Psoas muscle (tissue), 2 donors: Measurements from ENCODE around the genes POLR3E and HS3ST2.

DNA sequence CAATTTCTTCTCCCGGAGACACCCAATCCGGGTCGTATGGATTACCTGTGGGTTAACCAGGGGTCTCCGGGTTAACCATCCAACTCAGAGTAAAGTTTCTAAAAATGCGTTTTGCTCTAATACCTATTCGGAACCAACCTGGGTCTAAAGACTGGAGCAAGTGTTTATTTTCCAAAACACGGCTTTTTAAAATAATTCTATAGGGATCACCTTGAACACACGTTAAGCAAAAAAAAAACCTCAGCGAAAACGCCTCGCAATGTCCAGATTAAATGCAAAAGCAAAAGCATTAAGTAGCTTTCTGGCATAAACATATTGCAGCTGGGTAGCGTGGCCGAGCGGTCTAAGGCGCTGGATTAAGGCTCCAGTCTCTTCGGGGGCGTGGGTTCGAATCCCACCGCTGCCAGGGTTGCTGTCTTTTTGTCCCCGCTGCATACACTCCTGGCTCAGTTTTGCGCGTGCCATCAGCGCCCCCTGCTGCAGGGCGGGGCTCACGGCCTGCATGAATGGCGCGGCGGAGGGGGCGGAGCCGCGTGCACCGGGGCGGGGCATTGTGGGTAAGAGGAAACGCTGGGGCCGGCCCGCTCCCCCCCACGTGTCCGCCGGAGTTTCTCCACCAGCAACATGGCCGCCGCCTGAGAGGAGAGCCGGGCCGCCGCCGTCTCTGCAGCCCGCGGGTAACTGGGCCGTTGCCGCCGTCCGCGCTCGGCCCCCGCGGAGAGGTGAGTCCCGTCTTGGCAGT, at the start of gene POLR3E:
Gene POLR3E (plus strand): TSS at position 594 of the 742 bp plus-strand sequence.
- PRO-cap, 2 experiments = peak in 2 of 2 experiments; most common plus-strand start position 318 of the sequence (in 2); most common minus-strand start position 345 of the sequence (in 1)

GRCh38 chr16:22370032-22370678, 4.3 kb downstream of the CDR2 start:
- PRO-cap, 2 experiments = no peak in any of the 2 experiments

GRCh38 chr16:22425442-22425938, 51.1 kb upstream of the CDR2 start:
- PRO-cap, 2 experiments = no peak in any of the 2 experiments

GRCh38 chr16:22606435-22606977, 95.8 kb downstream of the NPIPB5 start:
- PRO-cap, 2 experiments = no peak in any of the 2 experiments

GRCh38 chr16:22813172-22814507, at the start of gene HS3ST2:
Gene HS3ST2, plus strand, starts transcription at chr16:22814162.
- PRO-cap, 2 experiments = peak in 2 of 2 experiments; most common plus-strand start chr16:22814165 (in 1)

- PRO-cap, 2 experiments = no peak in any of the 2 experiments
These were observed 91.0 kb downstream of the USP31 start for GRCh38 chr16:23058238-23058624.

- PRO-cap, 2 experiments = no peak in any of the 2 experiments
These were observed 43.8 kb downstream of the USP31 start for GRCh38 chr16:23105399-23105817.

DNA sequence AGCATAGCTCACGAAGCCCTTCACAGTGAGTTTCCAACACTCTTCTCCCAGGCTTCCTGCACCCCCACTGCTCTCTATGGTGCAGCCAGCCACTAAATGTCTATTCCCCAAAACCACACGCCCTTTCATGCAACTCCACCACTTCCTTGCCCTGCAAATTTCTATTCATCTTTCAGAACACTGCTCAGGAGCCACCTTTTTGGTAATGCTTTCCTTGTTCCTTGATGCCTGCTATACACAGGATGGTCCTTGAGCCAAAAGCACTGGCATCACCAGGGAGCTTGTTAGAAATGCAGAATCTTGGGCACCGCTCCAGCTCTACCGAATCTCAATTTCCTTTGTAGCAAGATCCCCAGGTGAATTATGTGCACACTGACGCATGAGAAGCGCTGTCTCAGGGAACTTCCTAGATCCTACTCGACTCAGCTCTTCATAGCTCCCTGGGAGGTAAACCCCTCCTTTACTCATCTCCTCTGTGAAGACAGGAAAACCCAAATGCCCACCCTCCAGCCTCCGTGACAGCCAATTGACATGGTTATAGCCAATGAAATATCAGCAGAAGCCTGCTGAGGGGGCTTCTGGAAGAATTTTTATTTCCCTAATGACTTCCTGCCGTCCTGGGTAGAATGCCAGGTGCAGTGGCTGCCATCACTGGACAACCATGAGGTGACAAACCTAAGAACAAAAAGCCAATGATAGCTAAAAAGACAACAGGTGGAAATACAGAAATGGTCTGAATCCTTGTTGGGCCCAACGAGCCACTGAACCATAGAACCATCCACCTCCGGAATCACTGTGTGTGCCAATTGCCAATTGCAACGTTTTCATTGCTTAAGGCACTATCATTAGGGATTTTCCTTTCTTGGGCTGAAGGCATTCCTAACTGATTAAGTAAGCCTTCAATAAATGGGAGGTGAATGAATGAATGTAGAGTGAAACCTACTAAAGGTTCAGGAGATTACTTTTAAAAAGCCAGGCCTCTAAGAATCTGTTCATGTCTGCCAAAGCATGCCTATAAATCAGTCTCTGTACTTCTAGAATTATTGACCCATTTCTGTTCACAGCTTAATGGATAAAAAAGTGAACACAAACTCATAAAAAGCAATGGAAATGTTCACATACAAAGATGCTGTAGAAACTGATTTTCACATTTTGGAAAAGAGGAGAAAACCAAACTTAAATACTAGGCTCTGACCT, 3.9 kb downstream of the USP31 start:
- PRO-cap, 2 experiments = no peak in any of the 2 experiments

GRCh38 chr16:23466205-23467133, 13.5 kb upstream of the COG7 start:
- PRO-cap, 2 experiments = no peak in any of the 2 experiments

DNA sequence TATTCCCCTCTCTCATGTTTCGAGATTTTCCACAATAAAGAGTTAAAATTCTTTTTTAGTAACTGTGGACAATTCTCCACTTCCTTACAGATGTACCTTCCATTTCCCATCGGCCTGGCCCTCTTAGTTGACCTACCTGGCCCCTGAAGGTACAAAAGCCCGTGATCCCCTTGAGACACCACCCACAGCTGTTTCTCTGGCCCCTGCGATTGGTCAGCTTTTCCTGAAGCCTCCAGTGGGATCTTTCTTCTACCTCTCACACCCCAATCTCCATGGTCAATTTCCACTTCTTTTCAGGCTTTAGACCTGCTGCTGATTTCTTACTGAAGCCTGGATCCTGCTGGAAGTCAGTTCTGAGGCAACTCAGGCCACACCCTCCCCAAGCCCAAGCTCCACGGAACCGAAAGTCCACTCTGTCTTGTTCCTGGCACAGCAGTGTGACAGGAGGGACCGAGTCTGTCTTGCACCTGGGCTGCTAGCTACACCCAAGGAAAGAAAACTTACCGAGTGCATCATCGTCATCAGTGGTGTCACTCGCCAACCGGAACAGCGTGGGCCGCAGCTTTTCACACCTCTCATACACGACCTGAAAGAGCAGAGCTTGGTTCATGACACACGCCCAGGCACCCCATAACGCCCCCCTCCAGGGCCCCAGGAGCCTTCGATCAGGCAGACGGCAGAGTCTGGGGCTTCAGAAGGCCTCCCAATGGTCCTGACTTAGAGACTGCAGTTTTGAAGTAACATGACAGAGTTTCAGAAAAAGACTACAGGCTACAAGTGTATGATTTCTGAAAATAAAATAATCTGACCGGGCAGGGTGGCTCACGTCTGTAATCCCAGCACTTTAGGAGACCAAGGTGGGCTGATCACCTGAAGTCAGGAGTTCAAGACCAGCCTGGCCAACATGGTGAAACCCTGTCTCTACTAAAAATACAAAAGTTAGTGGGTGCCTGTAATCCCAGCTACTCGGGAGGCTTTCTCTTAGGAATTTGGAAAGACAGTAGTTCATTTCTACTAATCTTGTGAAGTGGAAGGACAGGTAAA, 27.6 kb downstream of the GGA2 start:
- PRO-cap, 2 experiments = no peak in any of the 2 experiments

GRCh38 chr16:23518061-23519016, 8.0 kb upstream of the GGA2 start:
- PRO-cap, 2 experiments = no peak in any of the 2 experiments

DNA sequence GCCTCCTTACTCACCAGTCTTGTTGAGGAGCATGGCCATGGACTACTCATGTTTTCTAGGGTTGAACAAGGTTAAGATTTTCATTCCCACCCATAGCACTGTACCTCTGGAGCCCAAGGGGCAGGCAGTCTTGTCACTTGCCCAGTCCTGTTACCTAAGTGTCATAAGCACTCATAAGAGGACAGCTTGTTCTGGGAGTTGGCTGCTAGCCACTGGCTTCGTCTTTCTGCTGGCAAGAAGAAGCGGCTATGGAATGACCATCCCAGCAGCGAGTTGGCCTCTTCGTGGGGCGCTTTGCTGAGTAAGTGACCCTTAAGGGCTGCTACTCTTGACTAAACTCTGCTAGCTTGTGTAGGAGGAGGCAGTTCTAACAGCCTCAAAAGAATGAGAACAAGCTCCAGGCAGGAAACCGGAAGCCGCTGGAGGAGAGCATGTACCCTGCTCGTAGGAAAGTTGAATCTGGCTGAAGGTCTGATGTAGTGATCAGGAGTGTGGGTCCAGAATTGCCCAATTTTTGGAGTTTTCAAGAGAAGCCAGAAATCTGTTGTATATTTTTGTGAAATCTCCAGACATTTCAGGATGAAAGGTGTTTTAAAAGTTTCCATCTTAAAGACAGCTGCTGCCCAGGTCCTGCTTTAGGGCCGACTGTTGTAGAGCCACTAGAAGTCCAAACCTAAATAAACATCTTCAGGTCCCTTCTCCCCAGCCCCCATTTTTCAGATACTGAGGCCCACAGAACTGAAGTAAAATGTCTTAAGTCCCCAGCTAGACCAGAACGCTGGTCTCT, 7.6 kb downstream of the UBFD1 start:
- PRO-cap, 2 experiments = peak in 2 of 2 experiments; most common plus-strand start position 332 of the sequence (in 1); most common minus-strand start position 307 of the sequence (in 2)

DNA sequence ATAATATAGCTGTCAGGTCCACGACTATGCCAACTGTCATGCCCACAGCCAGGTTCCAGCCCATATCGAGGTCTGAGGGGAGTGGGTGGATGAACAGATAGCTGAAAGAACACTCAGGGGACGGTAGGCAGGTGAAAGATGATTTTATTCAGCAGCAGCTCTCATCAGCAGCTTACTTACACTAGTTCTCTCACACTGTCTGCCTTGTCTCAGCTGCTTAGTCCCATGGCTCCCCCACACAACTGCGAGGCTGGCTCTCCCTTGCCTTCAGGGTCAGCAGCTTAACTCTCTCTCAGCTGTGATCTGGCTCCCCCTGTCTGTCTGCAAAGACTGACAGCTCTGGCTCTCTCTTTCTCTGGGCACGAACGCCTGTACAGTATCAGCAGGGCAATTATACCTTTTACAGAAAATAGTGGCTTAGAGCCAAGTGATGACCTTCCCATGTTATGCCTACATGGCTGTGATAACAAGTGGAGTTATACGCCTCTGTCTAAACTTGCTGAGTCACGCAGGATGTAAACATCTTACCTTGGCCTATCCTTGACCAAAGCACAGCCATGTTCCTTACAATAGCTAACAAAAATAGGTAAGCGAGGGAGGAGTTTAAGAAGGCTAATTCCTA, 889 bp upstream of the NDUFAB1 start:
- PRO-cap, 2 experiments = peak in 1 of 2 experiments; most common minus-strand start position 240 of the sequence (in 1)

- PRO-cap, 2 experiments = no peak in any of the 2 experiments
These were observed 1.2 kb downstream of the ERN2 start for GRCh38 chr16:23711728-23712245.

- PRO-cap, 2 experiments = no peak in any of the 2 experiments
These were observed 12.0 kb downstream of the PRKCB start for GRCh38 chr16:23847480-23848502.

DNA sequence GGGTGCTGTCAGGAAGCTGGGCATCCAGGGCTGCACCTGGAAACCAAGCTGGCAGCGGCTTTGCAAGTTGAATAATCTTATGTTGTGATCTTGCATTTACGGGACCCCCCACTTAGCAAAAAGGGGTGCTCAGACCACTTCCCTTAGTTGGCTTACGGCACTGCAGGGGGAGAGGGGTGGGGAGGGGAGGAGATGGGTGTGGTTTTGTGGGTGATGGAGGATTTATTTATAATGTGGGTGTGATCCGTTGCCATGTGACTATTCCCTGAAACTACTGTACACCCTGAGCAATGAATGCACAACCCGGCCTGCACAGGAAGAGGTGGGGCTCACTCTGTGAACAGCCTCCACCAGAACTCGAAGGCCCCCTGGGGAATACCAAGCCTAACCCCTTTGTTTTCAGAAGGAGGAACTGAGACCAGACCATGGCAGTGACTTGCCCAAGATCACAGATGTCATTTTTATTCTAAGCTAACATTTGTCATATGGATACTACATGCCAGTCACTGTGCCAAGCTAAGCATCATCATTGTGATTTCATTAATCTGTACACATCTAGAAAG, 178.4 kb downstream of the PRKCB start:
- PRO-cap, 2 experiments = no peak in any of the 2 experiments

GRCh38 chr16:24094044-24094967, 161.8 kb upstream of the CACNG3 start:
- PRO-cap, 2 experiments = no peak in any of the 2 experiments

DNA sequence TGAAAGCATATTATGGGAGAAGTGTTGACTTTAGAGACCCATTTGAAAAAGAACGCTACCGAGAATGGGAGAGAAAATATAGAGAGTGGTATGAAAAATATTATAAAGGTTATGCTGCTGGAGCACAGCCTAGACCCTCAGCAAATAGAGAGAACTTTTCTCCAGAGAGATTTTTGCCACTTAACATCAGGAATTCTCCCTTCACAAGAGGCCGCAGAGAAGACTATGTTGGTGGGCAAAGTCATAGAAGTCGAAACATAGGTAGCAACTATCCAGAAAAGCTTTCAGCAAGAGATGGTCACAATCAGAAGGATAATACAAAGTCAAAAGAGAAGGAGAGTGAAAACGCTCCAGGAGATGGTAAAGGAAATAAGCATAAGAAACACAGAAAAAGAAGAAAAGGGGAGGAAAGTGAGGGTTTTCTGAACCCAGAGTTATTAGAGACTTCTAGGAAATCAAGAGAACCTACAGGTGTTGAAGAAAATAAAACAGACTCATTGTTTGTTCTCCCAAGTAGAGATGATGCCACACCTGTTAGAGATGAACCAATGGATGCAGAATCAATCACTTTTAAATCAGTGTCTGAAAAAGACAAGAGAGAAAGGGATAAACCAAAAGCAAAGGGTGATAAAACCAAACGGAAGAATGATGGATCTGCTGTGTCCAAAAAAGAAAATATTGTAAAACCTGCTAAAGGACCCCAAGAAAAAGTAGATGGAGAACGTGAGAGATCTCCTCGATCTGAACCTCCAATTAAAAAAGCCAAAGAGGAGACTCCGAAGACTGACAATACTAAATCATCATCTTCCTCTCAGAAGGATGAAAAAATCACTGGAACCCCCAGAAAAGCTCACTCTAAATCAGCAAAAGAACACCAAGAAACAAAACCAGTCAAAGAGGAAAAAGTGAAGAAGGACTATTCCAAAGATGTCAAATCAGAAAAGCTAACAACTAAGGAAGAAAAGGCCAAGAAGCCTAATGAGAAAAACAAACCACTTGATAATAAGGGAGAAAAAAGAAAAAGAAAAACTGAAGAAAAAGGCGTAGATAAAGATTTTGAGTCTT, 30.1 kb downstream of the RBBP6 start:
- PRO-cap, 2 experiments = no peak in any of the 2 experiments

- PRO-cap, 2 experiments = no peak in any of the 2 experiments
These were observed 1.0 kb downstream of the TNRC6A start for GRCh38 chr16:24730541-24730762.

- PRO-cap, 2 experiments = no peak in any of the 2 experiments
These were observed 4.5 kb downstream of the TNRC6A start for GRCh38 chr16:24733787-24734422.